GM23338 (cell line): ENCODE data around the genes PTPRS and MICOS13.

GRCh38 chr19:4902453-4902769 is 285 bp downstream of the ARRDC5 start:
- PRO-cap = no peak
- RAMPAGE, long total RNA = no peak

GRCh38 chr19:4910631-4911463 is 1.5 kb downstream of the UHRF1 start:
- PRO-cap = no peak
- RAMPAGE, long total RNA = no peak

DNA sequence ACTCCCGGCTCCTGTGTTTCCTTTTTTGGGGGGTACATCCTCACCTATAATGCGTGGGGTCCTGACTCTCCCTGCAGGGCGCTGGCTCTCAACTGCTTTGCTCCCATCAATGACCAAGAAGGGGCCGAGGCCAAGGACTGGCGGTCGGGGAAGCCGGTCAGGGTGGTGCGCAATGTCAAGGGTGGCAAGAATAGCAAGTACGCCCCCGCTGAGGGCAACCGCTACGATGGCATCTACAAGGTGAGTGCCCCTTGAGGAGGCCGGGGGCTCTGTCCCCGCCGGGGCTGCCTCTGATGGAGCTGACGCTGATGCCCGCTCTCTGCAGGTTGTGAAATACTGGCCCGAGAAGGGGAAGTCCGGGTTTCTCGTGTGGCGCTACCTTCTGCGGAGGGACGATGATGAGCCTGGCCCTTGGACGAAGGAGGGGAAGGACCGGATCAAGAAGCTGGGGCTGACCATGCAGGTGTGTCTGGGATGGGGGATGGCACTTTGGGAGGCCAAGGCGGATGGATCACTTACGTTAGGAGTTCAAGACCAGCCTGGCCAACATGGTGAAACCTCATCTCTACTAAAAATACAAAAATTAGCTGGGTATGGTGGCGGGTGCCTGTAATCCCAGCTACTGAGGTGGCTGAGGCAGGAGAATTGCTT is 18.3 kb upstream of the KDM4B start:
- PRO-cap = no peak
- RAMPAGE, long total RNA = no peak

- PRO-cap = no peak
- RAMPAGE, long total RNA = no peak
Measured at GRCh38 chr19:4976993-4977745, 8.3 kb downstream of the KDM4B start.

GRCh38 chr19:5054541-5055446 is 85.9 kb downstream of the KDM4B start:
- PRO-cap = no peak
- RAMPAGE, long total RNA = no peak

GRCh38 chr19:5060466-5061200 is 91.7 kb downstream of the KDM4B start:
- PRO-cap = no peak
- RAMPAGE, long total RNA = no peak

- PRO-cap = no peak
- RAMPAGE, long total RNA = no peak
Measured at GRCh38 chr19:5077947-5079117, 109.4 kb downstream of the KDM4B start.

DNA sequence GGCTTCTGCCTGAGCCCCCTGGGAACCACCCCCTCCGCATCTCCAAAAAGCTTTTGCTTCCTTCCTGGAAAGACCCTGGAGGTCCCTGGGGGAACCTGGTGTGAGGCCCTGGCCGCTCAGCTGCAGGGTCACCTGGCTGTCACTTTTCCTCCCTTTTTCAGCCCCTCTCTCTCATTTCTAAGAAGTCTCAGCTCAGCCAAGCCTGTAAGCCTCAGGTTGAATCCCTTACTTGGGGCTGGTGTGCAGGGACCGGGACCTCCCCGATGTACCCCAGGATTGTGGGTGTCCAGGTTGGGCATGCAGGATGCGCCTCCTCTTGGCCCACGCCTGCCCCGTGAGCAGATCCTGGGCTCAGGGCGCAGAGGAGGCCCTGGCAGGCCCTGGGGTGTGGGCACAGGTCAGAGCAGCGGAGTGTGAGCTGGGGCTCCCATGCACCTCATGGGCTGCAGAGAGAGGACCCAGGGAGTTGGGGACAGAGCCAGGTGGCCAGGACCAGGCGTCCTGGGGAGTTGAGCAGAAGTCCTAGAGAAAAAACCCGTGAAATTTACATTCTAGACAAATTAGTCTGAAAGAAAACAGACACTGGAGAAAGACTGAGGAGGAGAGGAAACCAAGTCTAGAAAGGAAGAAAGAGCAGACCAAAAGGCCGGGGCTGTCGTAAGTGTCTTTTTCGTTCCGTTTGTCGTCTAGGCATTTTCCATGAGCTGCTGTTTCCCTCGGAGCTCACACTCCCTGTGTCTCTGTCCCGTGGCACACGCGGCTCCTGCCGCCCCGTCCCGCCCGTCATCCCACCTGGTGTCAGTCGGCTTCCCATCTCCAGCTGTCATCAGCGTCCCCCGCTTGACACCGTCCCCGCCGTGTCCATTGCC is 149.9 kb downstream of the KDM4B start:
- PRO-cap = no peak
- RAMPAGE, long total RNA = no peak

DNA sequence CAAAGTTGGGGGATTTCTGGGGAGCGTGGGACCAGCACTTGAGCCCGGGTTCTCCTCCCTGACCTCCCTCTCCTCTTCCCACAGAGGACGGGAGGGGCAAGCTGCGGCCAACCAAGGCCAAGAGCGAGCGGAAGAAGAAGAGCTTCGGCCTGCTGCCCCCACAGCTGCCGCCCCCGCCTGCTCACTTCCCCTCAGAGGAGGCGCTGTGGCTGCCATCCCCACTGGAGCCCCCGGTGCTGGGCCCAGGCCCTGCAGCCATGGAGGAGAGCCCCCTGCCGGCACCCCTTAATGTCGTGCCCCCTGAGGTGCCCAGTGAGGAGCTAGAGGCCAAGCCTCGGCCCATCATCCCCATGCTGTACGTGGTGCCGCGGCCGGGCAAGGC is 162.1 kb downstream of the KDM4B start:
- PRO-cap = no peak
- RAMPAGE, long total RNA = no peak

DNA sequence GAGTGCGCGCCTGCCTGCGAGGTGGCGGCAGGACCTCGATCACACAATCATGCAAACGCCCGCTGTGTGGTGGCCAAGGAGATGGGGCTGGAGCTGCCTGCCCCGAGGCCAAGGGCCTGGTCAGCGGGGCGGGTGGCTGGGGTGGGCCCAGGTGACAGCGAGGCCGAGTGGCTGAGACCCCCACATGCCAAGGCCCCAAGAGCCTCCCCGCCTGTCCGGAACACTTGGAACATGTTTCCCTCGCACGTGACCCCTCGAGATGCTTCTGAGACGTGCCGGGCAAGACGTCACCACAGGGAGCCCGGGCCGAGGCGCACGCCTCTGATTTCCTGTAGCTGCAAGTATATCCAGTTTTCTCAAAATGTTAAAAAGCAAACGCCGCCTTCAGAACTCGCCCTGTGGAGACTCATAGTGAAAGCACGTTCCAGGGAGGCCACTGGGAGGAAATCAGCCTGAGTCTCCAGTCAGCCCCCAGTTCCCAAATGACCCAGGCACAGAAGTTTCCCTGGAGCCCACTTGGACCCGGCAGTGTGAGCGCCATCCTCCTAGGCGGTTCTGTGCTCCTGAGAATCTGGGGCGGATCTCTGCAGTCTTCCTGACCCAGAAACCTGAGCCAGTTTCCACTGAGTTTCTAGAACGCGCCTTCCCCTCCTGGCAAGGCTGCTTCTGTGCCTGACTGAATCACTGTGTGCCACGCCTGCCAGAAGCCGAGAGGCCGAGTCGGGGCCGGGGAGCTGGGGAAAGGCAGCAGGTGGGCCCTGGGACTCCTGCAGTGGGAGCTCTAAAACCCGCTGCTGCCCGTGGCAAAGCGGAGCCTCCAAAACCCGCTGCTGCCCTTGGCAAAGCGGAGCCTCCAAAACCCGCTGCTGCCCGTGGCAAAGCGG is 179.2 kb downstream of the KDM4B start:
- PRO-cap = no peak
- RAMPAGE, long total RNA = no peak

DNA sequence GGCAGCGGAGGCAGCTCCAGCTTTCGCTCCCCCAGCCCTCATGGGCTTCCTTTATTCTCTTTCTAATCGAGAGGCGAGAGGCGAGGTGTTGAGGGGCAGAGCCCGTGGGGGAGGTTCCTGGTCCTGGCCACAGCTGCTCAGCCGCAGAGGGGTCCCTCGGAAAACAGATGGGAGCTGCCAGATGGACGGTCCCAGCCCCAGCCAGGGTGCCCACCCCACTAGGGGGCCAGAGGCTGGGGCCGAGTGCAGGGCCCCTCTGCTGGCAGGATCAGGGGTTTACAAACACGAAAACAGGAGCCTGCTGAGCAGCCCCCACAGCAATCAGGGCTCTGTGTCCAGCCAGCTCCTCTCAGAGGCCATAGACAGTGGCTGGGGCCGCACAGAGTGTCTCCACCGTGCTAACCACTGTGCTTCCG is 182.0 kb downstream of the KDM4B start:
- PRO-cap = unidirectional peak, plus-strand start at position 54 of the sequence
- RAMPAGE, long total RNA = no peak

GRCh38 chr19:5219744-5220168 is 120.9 kb downstream of the PTPRS start:
- PRO-cap = no peak
- RAMPAGE, long total RNA = no peak

DNA sequence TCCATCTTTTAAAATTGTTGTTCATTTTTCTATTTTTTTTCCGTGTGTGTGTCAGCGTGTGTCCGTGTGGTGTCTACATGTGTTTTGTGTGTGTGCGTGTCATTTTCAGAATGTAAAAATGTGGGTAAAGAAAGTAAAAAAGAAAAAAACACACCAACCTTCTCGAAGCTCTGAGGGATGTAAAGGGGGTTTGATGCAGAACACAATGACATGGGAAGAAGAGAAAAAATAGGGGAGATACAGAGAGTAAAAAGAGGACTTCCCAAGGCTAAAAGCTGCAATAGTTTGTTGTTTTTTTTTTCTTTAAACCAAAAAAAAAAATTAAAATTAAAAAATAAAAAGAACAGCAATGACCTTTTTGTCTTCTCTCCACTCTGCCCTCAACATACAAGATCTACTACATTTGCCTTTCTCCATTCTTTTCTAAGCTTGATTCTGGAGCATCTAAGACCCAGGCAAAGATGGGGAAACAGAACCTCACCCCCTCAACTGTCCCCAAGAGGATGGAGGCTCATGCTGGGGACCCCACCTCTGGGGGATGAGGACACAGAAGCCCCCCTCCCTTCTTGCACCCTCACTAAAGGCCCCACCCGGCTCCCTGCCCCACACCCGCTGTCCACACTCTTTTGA is 84.5 kb downstream of the PTPRS start:
- PRO-cap = no peak
- RAMPAGE, long total RNA = no peak

GRCh38 chr19:5273232-5273646 is 67.4 kb downstream of the PTPRS start:
- PRO-cap = no peak
- RAMPAGE, long total RNA = no peak

DNA sequence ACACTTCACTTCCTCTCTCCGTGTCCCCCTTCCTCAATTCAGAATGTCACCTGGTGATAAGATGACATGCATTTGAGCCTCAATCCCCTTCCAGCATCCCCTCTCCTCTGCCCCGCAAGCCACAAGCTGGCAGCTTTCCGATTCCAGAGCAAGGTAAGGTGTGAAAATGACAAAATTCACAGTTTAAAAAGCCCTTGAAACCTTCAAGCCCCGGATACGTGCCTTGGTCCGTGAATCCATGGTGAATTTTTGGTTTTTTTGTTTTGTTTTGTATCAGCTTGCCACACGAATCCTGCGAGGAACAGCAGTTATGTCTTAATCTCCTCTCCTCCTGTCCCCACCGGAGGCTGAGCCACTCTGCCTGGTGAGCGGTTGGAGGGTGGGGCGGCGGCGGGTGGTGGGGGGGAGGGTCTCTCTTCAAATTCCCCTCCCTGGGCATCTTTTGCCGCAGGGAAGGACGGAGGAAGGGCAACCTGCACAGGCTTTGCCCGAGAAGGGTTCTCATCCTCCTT is 4.1 kb downstream of the PTPRS start:
- PRO-cap = no peak
- RAMPAGE, long total RNA = no peak

- PRO-cap = bidirectional peak, plus-strand start at chr19:5340310, minus-strand start at chr19:5340351; bidirectional peak, plus-strand start at chr19:5341033, minus-strand start at chr19:5340812
- RAMPAGE, long total RNA = no peak
Measured at GRCh38 chr19:5339941-5341293, at the start of gene PTPRS. Gene PTPRS, minus strand, starts transcription at chr19:5340812.

- PRO-cap = bidirectional peak, plus-strand start at chr19:5624046, minus-strand start at chr19:5624046
- RAMPAGE, long total RNA = no peak
Measured at GRCh38 chr19:5623876-5624766, 1.2 kb downstream of the SAFB start.

DNA sequence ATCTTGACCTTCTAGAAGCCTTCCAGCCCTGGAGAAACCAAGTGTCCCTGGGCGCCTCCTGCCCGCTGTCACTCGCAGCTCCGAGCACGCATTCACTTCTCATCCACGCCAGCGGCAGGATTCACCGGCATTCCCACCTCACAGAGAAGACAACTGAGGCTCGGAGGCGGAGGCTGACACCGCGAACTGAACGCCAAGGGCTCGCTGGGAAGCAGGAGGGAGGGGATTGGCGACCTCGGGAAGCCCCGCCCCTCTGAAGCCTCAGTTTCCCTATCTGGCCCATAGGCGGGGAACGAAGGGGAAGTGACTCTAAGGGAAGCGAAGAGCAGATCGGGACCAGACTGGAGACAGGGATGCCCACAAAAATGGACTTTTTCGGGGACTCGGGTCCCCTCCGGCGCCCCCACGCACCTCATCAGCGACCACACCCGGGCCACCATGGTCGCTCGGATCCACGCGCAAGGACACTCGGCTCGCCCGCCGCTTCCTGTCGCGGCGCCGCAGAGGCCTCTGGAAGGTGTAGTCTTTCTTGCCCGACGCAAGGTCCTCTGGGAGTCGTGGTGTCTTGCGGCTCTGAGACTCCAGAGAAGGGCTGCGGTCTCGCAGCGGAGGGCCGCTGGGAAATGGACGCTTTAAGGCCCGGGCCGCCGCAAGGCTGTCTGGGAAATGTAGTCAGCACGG is at the start of gene MICOS13:
MICOS13 (minus strand) TSS at position 470 of the 681 bp plus-strand sequence.
- PRO-cap = bidirectional peak, plus-strand start at position 312 of the sequence, minus-strand start at position 188 of the sequence; bidirectional peak, plus-strand start outside the sequence, minus-strand start at position 470 of the sequence
- RAMPAGE, long total RNA = start-site peak on the minus strand centred at position 478 of the sequence, 49 bp wide, 413 and 75 reads in 2 replicates

GRCh38 chr19:5687552-5688245 is 2.4 kb upstream of the RPL36 start:
- PRO-cap = no peak
- RAMPAGE, long total RNA = no peak

GRCh38 chr19:5718364-5718988 is 1.5 kb downstream of the LONP1 start:
- PRO-cap = bidirectional peak, plus-strand start at chr19:5718879, minus-strand start at chr19:5718664
- RAMPAGE, long total RNA = no peak